ENCODE measurements around the genes UBE2Q2 and TMEM266.

DNA sequence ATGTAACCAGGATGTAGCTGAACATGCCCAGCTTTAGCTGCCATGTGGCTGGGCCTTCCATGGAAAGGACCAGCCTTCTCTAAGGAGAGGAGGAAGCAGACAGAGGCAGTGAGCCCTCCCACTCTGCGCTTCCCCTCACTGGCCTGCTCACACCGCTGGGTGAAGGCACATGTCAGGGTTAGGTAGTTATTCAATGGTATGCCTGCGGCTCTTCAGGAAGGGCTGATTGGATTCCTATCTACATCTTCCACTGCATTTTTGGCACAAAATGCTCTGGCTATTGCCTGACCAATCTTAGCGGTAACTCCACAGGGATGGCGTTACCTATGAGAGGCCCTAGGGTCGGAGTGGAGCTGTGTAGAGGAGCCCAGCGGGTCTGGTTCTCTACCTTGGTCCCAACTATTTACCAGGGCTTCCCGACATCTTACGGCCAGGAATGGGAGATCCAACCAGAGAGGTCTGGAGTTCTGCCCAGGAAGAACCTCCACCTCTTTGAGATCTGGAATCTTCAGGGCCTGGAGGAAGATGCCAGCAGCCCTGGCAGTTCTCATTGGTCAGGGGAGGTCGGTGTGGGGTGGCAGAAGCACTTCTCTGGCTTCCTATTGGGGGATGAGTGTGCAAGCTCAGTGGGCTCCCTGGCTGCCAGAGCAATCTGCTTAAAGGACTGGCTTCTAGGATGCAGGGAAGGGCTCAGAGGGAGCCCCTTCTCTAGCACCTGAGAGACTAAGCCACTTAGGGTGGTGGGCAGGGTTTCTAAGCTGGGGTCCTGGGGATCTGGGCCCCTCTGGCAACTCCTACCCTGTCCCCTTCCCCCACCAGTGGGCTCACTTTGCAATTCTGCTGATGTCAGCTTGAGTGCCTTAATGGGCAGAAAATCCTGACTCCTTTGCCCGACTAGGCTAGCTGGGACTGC, 24.2 kb downstream of the SNX33 start:
- PRO-cap, 3 experiments = no peak in any of the 3 experiments
- RAMPAGE, long total RNA = no peak

DNA sequence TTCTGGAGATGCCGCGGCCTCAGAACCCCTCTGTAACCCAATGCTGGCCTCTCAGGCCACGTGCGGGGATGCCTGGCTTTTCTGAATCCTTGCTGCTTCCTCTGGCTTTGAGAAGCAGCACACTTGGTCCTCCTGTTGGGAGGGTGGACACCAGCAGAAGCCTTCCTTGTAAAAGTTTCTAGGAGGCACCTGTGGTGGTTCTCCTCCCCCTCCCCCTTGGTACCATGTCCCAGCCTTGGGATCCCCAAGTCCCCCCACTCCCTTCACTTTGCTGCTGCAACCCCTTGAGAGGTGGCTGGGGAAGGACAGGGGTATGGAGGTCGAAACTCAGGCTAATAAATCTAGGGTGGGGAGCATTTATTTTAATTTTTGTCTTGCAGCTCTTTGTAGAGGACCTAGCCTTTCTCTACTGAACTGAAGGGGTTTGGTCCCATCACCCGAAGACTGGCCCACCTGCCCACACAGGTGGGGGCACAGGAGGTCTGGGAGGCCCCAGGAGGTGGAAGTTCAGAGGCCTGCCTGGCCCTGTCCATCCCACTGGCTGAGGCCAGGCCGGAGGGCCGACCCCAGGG, 26.4 kb downstream of the SNX33 start:
- PRO-cap, 3 experiments = no peak in any of the 3 experiments
- RAMPAGE, long total RNA = no peak

GRCh38 chr15:75696783-75697424, 15.7 kb downstream of the CSPG4 start:
- PRO-cap, 3 experiments = no peak in any of the 3 experiments
- RAMPAGE, long total RNA = no peak

GRCh38 chr15:75713294-75713954, 776 bp upstream of the CSPG4 start:
- PRO-cap, 3 experiments = no peak in any of the 3 experiments
- RAMPAGE, long total RNA = no peak

- PRO-cap, 3 experiments = peak in 1 of 3 experiments; most common plus-strand start chr15:75731971 (in 1); most common minus-strand start chr15:75731803 (in 1)
- RAMPAGE, long total RNA = no peak
Observed at GRCh38 chr15:75731631-75732265, 7.9 kb downstream of the ODF3L1 start.

GRCh38 chr15:75737526-75737828, 13.6 kb downstream of the ODF3L1 start:
- PRO-cap, 3 experiments = no peak in any of the 3 experiments
- RAMPAGE, long total RNA = no peak

DNA sequence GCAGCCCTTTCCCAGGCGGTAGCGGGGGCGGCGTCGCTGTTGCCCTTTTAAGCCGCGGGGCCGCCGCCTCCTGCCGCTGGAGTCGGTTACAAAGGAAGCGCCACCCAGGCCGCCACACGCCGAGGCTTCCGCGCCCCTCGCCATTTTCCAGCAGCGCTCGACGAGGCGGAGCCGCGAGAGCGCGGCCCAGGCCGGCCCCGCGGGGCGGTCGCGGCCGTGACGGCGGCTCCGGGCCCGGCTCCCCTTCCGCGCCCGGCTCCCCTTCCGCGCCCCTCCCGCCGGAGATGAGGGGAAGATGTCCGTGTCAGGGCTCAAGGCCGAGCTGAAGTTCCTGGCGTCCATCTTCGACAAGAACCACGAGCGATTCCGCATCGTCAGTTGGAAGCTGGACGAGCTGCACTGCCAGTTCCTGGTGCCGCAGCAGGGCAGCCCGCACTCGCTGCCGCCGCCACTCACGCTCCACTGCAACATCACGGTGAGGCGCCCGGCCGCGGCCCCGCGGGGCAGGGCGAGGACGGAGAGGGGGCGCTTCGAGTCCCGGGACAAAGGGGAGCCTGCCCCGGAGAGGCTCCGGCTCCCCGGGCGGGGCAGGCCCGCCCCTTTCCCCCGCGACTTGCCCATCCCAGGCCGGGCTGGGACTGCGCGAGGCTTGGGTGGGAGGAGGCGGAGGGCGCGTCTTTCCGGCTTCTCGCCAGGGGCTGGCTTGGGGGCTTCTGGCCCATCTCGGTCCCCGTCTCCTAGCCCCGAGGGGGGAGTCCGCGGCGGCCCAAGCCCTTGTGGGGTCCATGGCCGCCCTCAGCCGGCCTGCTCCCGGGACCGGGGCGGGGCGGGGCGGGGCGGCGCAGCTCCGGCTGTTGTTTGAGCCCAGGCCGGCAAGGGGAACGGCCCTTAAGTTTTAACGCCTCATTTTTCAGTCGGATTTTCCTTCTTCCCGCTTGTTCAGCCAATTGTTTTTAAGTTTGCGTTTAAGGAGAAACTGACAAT, at the start of gene UBE2Q2:
UBE2Q2 (plus strand) TSS at position 76 of the 984 bp plus-strand sequence.
- PRO-cap, 3 experiments = peak in 3 of 3 experiments; most common plus-strand start position 76 of the sequence (in 3); most common minus-strand start position 464 of the sequence (in 1)
- RAMPAGE, long total RNA = no peak

GRCh38 chr15:75868658-75869166, 25.5 kb downstream of the UBE2Q2 start:
- PRO-cap, 3 experiments = no peak in any of the 3 experiments
- RAMPAGE, long total RNA = no peak

- PRO-cap, 3 experiments = no peak in any of the 3 experiments
- RAMPAGE, long total RNA = no peak
Observed at GRCh38 chr15:75887096-75888012, 16.3 kb upstream of the FBXO22 start.

GRCh38 chr15:76059500-76060439, at the start of gene TMEM266:
Gene TMEM266 (plus strand): TSS chr15:76059985.
- PRO-cap, 3 experiments = peak in 3 of 3 experiments; most common plus-strand start chr15:76059985 (in 3); most common minus-strand start chr15:76059763 (in 2)
- RAMPAGE, long total RNA = no peak

DNA sequence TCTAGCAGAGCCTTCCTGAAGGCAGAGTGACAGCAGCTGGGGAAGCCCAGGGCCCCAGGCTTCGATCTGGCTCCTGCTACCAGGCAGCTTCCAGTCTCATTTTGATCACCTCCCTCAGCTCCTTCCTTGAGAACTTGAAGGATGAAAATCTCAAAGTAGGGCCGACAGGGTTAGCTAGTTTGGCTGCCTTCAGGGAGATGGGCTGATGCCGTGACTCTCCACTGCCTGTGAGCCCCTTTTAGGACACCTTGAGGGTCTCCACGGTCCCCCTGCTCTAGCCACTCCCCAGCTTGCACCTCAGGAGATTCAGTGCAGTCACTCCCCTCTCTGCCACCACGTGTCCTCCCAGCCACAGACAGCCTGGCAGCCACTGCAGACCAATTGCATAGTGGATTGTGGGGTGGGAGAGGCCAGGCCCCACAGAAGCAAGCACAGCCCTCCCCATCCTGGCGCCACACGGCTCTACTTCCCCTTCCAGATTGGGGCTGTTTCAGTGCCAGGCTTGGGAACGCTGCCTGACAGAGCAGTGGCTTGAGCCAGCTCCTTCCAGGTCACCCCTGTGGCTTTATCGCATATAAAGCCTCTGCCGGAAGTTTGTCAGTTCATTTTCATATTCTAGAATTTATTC, 90.6 kb downstream of the TMEM266 start:
- PRO-cap, 3 experiments = peak in 2 of 3 experiments; most common plus-strand start position 386 of the sequence (in 2); most common minus-strand start position 292 of the sequence (in 1)
- RAMPAGE, long total RNA = no peak

DNA sequence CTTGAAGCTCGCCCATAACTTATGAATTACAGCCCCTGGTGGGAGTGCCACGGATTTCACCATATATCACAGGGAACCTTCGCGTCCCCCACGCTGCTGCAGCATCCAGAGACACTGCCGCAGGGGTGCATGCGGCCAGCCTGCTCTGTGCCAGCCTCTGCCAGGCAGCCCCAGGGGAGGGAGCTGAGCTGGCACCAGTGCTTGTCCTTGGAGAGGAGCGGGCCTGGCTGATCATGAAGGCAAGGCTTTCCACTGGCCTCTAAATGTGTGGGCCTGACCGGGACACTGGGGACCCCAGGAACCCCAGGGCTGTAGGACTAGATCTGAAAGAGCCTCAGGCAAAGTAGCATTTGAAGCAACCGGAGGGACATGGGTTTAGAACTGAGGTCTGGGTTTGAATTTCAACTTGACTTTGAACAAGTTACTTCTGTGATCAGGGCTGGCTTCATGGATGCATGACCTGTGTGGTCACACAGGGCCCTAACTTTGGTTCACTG, 114.3 kb downstream of the ETFA start:
- PRO-cap, 3 experiments = no peak in any of the 3 experiments
- RAMPAGE, long total RNA = no peak

DNA sequence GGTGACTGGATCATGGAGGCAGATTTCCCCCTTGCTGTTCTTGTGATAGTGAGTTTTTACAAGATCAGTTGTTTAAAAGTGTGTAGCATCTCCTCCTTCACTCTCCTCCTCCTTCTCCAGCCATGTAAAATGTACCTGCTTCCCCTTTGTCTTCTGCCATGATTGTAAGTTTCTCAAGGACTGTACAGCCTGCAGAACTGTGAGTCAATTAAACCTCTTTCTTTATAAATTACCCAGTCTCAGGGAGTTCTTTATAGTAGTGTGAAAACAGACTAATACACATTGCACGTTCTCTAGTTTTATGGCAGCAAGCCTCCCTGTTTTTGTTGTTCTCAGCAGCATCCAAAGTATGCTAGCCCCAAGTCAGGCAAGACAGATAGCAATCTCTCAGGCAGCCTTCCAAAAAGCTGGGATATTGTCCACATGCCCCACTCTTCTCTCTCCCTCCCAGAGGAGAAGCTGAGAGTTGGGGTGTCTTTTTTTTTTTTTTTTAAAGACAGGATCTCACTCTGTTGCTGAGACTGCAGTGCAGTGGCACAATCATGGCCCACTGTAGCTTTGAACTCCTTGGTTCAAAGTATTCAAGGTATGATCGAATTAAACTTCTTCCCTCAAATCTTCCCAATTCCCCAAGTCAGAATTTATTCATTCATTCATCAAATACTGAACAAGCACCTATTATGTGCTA, 130.5 kb downstream of the ISL2 start:
- PRO-cap, 3 experiments = no peak in any of the 3 experiments
- RAMPAGE, long total RNA = no peak

GRCh38 chr15:76576543-76577241, 240.1 kb downstream of the ISL2 start:
- PRO-cap, 3 experiments = no peak in any of the 3 experiments
- RAMPAGE, long total RNA = no peak

- PRO-cap, 3 experiments = no peak in any of the 3 experiments
- RAMPAGE, long total RNA = no peak
Observed at GRCh38 chr15:76753674-76754116, 151.4 kb downstream of the SCAPER start.

DNA sequence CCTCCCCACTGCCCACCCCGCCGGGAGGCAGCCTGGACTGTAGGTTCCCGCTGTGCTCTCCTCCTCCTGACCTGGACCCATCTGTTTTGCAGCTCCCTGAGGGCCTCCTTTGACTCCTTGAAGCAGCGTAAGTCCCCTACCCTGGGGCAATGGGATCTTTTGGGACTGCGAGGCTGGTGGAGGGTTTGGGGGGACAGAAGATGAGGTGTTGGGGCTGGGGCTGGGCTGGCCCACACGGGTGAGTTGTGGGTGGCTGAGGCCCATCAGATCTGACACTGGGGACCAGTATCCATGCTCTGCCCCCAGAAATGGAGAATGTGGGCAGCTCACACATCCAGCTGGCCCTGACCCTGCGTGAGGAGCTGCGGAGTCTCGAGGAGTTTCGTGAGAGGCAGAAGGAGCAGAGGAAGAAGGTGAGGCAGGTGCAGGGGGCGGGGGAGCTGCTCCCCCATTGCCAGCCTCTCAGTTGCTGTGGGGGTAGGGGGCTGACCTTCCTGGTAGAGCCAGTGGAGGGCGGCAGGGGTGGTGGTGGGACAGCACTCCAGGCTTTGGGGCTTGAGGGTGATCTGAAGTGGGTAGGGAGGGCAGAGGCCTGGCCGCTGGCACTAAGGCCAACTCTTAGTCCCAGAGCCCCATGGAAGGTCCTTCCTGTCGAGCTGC, 30.4 kb downstream of the PSTPIP1 start:
- PRO-cap, 3 experiments = no peak in any of the 3 experiments
- RAMPAGE, long total RNA = no peak

DNA sequence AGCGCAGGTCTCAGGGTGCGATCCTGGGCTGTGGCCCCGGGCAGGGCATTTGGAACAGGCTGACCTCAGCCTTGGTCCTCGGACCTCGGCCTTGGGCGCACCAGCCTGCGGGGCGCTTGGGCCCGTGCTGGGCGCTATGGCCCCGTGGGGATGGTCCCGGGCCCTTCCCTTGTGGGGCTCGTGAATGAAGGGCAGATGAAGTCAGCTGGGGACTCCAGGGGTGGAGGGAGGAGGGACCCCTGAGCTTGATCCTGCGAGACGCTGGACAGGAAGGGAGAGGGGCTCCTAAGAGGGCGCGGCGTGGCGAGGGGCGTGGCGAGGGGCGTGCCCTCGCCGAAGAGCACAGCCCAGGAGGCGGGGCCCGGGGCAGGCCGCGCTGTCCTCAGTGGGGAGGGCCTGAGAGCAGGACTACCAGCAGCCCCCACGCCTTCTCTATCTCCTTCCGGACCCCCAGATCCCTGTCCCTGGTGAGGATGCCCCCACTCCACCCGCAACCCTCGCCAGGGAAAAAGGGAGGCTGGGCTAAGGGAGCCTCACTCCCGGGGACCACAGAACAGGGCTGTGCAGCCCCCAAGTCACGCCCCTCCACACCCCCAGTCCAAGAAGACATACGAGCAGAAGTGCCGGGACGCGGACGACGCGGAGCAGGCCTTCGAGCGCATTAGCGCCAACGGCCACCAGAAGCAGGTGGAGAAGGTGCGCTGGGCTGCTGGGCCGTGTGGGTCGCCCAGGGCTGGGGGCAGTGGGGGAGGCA, 33.2 kb downstream of the PSTPIP1 start:
- PRO-cap, 3 experiments = no peak in any of the 3 experiments
- RAMPAGE, long total RNA = no peak

DNA sequence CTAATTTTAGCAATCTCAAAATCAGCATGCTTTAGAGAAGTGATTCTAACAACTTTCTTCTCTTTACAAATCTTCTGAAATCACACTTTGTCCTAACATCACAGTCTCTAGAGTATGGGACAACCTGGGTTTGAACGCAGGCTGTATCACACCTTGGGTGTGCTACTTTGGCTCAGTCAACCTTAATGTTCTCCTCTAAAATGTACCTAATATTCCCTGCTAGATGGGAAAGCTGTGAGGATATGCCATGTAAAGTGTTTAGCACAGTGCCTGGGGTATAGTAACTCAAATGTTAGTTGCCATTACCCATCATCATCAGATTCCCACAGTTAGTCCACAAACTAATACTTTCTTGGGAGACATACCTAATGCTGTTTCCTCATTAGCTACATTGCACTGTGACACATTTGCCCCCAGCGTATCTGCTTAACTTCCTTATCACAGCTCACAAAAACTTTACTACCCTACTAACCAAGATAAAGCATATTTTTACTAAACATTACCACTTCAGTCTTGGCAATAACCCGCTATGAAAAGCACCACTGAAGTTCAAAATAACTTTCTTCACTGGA, 3.0 kb downstream of the TSPAN3 start:
- PRO-cap, 3 experiments = no peak in any of the 3 experiments
- RAMPAGE, long total RNA = no peak

DNA sequence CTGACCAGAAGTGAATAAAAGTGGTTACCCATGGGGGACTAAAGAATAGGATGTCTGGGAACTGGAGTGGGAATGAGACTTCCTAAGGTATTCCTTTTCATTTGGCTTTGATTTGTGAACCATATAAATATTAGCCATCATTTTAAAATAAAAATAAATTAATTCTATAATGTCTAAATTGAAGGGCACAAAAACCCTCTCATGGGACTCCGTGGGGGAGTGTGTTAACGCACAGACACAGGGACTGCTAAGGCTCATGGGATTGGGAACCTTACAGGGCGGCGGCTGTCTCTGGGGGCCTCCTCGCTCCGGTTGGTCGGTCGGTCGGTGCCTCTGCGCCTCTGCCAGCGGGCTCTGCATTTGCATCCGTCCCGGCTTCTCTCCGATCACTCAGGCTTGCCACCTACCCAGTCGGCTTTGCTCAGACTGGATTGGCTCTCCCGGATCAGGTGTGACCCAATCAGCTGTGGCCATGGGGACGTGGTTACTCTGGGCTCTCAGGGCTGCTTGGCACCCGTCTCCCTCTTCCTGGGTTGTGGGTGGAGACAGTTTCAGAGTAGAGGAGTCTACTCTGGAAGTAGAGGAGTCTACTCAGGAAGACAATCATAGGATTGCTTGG, 12.8 kb upstream of the TSPAN3 start:
- PRO-cap, 3 experiments = peak in 1 of 3 experiments; most common minus-strand start position 384 of the sequence (in 1)
- RAMPAGE, long total RNA = no peak

GRCh38 chr15:77334612-77335989, 84.8 kb downstream of the PEAK1 start:
- PRO-cap, 3 experiments = no peak in any of the 3 experiments
- RAMPAGE, long total RNA = no peak